Mammary microvascular endothelial cell (primary cell): ENCODE results near the gene MED6.

DNA sequence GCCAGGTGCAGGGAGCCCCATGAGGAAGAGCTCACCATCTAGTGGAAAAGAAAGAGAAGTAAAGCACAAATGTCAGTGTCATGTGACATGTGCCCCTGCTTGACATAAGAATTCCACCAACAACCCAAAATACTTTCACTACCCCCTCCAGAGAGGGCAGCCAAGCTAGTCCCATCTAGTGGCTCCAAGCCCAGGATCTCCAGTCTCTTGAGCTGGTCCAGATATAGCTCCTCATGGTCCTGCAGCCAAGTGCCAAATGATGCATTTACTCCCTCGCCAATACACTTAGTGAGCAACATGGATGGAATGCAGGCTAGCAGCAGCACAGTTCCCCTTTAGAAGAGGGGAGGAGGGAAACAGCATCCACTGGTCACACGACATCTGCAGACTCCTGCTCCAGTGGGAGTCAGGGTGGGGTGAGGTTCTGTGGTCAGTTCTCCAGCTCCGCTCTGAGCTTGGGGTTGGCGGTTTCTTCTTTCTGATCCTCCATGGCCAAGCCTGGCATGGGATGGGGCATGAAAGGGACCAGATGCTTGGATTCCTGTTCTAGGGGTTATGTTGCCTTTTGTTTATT is 57.1 kb downstream of the GALNT16 start:
- RAMPAGE, long total RNA, result no peak

GRCh38 chr14:69356831-69357635 is 41.1 kb downstream of the ERH start:
- RAMPAGE, long total RNA, result no peak

- RAMPAGE, long total RNA, result no peak
Observed at GRCh38 chr14:69619926-69620518, 8.6 kb downstream of the SUSD6 start.

- RAMPAGE, long total RNA, result no peak
Observed at GRCh38 chr14:69674879-69675573, 63.6 kb downstream of the SUSD6 start.

DNA sequence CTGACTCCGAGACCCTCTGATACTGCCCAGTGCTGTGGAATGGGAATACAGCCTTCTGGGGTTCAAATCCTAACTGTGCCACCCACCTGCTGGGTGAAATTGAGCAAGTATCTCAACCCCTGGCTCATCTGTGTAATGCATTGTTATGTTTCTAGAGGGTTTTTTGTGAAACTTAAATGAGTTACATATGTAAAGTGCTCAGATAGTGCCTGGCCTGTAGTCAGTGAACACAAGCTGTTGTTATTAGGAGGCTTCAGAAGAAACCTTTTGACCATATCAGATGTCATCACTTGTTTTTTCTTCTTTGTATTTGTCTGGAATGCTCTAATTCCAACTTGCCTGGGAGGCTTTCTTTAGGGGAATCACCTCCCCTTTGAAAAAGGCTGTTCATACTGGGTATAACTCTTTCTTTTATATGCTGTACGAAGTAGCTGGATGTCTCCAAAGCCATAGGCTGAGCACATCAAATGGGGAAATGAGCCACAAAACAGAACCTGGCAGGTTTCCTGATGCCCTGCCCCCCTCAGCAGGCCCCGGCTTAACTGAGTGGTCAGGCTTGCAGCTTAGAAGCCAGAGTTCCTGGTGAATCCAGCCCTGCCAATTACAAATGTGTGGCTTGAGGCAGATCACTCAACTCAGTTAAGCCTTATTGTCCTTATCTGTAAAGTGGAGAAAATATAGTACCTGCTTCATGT is 71.2 kb upstream of the SRSF5 start:
- RAMPAGE, long total RNA, result no peak

DNA sequence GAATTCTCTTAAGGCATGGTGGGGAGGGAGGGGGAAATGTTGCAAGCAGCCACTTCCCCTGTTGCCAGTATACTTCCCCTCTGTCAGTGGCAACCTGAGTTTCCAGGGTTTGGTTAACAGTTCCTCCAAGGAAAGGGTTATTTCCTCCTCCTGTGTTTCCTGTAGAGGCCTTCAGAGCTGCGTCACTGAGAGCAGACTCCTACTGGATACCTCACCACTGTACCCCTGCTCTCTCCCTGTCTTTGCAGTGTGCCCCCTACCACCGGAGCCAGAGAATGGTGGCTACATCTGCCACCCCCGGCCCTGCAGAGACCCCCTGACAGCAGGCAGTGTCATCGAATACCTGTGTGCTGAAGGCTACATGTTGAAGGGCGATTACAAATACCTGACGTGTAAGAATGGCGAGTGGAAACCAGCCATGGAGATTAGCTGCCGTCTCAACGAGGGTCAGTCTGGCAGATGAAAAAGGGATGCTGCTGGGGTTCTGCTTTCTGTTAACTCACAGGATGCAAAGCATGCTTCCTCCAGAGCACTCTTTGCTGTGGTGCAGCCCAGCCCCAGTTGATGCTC is 63.7 kb upstream of the SRSF5 start:
- RAMPAGE, long total RNA, result no peak

- RAMPAGE, long total RNA, result no peak
Observed at GRCh38 chr14:69717596-69718202, 49.2 kb upstream of the SRSF5 start.

- RAMPAGE, long total RNA, result no peak
Observed at GRCh38 chr14:69726476-69727557, 40.1 kb upstream of the SRSF5 start.

GRCh38 chr14:69767253-69767577 is 273 bp downstream of the SRSF5 start:
- RAMPAGE, long total RNA, result no peak

DNA sequence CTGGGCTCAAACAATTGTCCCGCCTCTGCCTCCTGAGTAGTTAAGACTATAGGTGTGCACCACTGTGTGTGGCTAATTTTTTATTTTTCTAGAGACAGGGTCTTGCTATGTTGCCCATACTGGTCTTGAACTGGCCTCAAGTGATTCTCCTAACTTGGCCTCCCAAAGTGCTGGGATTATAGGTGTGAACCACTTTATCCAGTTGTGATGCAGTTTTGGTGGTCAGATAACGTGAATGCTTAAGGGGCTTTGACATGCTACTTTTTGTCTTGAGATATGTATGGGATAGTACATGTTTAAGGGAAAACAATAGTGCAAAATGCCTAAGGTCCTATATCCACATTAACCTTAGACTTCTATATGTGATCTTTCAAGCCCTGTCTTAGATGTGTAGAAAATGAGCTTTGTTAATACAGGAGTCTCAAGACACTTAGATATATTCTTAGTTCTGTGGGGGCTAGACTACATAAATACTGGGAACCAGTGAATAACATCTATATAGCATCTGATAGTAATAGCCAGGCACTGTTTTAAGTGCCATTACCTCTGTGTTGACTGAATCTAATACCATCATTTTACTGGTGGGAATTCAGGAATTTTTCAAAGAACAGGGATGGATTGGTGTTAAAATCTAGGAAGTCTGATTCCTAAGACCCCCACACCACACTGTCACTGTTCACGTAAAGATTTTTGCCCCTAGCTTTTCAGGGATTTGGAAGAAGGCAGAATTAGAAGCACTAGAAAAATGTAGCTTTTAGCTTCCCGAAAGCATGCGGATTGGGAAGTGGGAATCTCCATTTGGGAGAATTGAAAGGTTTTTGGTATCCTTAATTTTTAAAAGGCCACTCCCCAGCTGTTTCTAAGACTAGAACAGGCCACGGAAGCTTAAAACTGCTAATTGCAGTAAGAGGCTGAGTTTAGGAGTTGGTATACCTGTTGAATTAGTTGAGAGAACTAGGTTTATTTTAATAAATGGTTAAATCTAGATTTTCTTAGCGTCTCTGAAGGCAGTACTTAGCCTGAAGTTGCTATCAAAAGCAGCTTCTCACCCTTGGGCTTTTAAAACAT is 6.1 kb downstream of the SRSF5 start:
- RAMPAGE, long total RNA, result no peak

GRCh38 chr14:69773797-69774181 is 6.8 kb downstream of the SRSF5 start:
- RAMPAGE, long total RNA, result no peak

- RAMPAGE, long total RNA, result no peak
Observed at GRCh38 chr14:69778885-69779482, 12.0 kb downstream of the SRSF5 start.

DNA sequence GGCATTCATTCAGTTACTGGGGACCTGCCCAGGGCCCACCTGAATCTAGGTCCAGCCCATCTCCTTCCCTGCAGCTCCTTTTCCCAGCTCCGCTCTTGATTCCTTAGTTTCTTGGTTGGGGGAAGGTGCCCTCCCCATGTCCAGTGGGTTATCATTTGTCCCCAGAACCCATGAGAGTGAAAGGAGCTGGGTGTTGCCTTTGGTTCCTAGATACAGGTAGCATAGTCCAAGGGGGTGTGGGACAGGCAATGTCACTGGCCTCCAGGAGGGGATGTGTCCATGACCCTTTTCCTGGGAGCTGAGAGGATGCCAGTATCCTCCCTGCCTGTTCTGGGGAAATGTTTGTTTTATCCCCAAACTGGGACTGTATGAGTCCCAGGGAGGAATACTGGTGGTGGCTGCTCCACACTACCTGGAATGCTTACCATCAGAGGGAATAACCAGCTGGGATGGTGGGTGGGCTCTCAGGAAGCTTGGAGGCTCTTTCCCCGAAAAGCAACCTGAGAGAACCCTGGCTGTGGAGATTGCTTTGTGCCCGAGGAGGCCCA is 521 bp upstream of the SLC10A1 start:
- RAMPAGE, long total RNA, result no peak

DNA sequence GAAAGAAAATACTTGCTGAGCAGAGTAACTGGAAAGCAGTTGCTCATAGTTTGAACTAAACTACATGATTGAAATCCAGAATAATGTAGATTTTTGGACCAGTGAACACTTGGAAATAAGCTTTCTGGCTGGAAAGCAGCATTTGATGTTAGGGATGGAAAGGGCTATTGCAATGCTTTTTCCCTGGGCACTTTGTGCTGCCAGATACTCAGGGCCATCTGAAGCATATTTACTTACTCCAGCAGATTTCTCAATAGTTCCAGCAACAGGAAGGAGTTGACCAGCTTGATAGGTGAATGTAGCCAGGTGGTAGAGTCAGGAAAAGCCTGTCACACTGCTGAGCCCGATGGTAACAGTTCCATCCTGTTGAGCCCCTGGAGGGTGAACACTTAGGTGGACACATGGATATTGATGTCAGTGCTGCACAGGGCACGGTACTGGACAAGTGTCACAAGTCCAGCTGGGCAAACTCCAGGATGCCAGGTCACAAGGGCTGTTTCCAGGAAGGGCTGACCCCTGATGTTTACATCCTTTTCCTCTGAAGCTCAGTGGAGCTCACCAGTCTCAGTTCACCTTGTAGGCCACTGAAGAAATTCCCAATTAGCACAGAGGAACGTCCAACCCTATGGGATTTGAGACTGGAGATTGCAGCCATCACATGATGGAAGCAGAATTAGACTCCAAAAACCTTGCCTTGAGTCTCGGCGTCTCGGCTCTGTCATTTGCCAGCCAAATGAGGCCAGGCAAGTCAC is 2.4 kb upstream of the SMOC1 start:
- RAMPAGE, long total RNA, result no peak

DNA sequence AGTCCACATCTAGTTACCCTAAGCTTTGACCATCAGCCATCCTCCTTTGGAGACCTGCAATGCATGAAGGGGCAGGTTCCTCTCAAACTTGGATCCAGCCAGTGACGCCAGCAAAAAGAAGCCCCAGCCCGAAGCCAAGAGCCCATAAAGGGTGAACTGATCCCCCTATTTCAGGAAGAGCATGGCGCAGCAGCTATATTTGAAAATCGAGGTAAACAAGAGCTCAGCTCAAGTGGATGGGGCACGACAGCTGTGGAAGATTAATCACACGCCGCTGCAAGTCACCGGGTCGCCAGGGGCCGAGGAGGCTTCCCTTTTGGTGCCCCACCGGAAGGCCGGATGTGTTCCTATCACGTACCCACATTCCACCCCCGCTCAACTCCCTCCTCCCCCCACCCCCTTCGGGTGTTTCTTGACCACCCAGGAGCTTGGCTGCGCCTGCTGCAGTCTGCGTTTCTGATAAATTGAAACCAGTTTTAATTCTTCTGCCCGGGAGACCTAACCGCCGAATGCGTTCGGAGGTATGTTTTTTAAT is 2.0 kb downstream of the SLC8A3 start:
- RAMPAGE, long total RNA, result no peak

DNA sequence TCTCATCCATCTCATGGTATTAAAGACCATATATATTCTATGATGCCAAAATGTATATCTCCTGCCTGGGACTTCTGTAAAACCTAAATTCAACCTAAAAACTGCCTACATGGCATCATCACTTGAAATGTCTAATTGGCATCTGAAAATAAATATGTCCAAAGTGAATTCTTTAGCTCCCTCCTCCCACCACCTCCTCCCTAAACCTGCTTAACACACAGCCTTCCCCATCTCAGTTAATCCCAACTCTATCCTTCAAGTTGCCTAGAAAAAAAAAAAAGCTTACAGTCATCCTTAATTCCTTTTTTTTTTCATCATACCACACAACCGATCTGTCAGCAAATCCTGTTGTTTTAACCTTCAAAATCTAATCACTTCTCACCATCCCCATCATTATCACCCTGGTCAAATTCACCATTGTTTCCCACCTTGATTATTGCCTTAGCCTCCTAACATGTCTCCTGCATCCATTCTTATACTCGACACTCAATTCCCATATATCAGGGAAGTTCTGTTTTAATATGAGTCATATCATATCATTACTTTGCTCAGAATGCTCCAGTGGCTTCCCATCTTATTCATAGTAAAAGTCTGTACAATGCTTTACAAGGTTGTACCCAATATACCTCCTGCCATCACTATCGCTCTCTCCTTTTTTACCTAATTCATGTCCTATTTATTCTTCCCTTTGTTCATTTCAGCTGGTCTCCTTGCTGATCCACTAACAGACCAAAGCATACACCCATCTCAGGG is 24.4 kb upstream of the ADAM20 start:
- RAMPAGE, long total RNA, result no peak

GRCh38 chr14:70600102-70601140 is at the start of gene MED6:
Gene MED6, minus strand, starts transcription at chr14:70600655.
- RAMPAGE, long total RNA, result no peak

- RAMPAGE, long total RNA, result no peak
Observed at GRCh38 chr14:70655121-70655947, 13.6 kb downstream of the TTC9 start.

- RAMPAGE, long total RNA, result no peak
Observed at GRCh38 chr14:70888473-70889039, 18.7 kb upstream of the PCNX1 start.

DNA sequence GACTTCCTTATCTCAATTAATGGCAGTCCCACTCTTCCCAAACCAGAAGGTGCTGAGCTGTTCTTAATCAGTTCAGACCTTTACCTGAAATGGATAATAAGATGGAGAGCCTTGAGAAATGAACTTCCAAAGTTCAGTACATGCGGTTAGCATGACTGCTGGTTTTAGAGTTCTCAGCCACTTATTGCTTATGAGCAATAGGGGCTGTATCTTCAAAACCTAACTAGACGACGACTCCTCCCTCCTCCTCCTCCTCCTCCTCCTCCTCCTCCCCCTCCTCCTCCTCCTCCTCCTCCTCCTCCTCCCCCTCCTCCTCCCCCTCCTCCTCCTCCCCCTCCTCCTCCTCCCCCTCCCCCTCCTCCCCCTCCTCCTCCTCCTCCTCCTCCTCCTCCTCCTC is 2.5 kb downstream of the PCNX1 start:
- RAMPAGE, long total RNA, result no peak